Epithelial cell of alveolus of lung (primary cell): ENCODE data around the genes C20orf203 and C20orf144.

DNA sequence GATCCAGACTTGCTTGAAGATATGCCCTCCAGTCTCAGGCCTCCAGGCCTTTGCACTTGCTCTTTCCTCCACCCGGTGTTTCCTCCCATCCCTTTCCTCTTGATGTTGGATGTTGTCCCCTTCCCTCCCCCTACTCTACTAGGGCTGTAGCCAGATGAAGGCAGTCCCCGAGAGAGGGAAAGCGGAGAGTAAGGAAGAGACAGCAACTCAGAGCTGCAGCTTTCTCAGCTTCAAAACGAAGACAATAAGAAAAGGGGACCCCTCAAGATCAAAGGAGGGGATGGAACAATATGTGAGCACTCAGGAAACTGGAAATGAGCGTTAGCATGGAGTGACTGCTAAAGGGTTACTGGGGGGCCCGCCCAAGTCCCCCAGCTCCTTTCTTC is 592 bp upstream of the XKR7 start:
- RAMPAGE, long total RNA = no peak
- RRBS = no CpG with 5 or more reads among the region's 6 CpGs

DNA sequence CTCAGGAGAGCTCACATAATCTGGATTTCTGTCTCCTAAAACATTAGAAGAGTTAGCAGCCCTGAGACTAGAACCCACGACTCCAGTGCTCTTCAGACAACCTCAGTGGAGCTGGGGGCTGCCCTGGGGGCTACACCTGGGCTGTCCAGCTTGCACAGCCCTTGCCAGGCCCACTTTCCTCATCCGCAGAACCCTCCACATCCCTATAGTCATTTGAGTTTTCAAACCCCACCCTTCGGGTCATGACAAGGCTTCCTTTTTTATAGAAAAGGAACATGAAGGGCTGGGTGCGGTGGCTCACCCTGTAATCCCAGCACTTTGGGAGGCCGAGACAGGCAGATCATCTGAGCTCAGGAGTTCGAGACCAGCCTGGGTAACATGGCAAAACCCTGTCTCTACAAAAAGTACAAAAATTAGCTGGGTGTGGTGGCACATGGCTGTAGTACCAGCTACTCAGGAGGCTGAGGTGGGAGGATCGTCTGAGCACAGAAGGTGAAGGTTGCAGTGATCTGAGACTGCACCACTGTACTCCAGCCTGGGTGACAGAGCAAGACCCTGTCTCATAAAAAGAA is 5.1 kb downstream of the HCK start:
- RAMPAGE, long total RNA = no peak
- RRBS = no CpG with 5 or more reads among the region's 7 CpGs

GRCh38 chr20:32187970-32188617 is 19.4 kb downstream of the PLAGL2 start:
- RAMPAGE, long total RNA = no peak
- RRBS = no CpG with 5 or more reads among the region's 6 CpGs

- RAMPAGE, long total RNA = no peak
- RRBS = no CpG with 5 or more reads among the region's 6 CpGs
Observed at GRCh38 chr20:32206296-32206932, 1.1 kb downstream of the PLAGL2 start.

DNA sequence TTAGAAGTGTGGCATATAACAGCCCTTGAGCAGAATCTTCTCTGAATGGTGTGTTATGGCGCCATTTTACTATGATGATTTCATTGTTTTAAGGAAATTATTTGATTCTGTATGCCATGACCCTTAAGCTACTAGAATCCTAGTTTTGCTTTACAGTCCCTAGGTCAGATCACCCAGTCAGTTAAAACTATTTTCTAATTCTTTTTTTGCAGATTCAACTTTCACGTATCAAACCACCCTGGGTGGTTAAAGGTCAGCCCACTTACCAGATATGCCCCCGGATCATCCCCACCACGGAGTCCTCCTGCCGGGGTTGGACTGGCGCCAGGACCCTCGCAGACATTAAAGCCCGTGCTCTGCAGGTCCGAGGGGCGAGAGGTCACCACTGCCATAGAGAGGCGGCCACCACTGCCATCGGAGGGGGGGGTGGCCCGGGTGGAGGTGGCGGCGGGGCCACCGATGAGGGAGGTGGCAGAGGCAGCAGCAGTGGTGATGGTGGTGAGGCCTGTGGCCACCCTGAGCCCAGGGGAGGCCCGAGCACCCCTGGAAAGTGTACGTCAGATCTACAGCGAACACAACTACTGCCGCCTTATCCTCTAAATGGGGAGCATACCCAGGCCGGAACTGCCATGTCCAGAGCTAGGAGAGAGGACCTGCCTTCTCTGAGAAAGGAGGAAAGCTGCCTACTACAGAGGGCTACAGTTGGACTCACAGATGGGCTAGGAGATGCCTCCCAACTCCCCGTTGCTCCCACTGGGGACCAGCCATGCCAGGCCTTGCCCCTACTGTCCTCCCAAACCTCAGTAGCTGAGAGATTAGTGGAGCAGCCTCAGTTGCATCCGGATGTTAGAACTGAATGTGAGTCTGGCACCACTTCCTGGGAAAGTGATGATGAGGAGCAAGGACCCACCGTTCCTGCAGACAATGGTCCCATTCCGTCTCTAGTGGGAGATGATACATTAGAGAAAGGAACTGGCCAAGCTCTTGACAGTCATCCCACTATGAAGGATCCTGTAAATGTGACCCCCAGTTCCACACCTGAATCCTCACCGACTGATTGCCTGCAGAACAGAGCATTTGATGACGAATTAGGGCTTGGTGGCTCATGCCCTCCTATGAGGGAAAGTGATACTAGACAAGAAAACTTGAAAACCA is 76.5 kb downstream of the ASXL1 start:
- RAMPAGE, long total RNA = no peak
- RRBS = no CpG with 5 or more reads among the region's 27 CpGs

DNA sequence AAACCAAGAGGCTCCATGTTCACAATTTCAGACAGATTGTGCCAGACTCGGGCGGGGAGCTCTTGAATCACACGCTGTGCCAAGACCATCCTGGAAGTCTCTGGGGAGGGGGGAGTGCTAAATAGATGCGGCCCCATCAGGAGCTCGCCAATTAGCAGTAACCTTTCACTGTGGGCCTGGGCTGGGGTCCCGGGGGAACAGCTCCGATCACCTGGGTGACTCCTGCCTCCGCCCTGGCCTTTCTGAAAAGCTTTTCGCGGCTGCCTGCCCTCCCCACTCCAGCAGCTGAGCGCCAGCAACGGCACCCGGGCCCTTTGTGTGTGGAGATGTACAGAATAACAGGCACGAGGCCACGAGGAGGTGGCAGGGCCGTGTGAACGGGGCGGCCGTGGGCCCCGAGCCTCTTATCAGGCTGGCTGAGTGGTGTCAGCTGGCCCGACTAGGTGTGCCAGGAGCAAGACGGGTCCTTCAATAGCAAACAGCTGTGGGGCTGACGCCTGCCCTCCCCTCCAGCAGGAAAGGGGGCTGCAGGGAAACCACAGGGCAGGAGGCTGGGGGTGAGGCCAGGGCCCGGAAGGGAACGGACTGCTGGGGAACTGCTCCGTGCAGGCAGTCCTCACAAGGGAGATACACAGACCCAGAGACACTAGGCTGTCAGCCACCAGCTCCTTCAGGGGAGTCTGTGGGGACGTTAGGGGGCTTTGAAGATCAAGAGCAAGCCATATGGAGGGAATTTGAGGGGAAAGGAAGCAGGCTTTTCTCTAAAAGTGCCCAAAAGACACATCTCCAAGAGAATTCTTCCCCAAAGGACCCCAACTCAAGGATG is 56.8 kb downstream of the NOL4L start:
- RAMPAGE, long total RNA = no peak
- RRBS = no CpG with 5 or more reads among the region's 27 CpGs

DNA sequence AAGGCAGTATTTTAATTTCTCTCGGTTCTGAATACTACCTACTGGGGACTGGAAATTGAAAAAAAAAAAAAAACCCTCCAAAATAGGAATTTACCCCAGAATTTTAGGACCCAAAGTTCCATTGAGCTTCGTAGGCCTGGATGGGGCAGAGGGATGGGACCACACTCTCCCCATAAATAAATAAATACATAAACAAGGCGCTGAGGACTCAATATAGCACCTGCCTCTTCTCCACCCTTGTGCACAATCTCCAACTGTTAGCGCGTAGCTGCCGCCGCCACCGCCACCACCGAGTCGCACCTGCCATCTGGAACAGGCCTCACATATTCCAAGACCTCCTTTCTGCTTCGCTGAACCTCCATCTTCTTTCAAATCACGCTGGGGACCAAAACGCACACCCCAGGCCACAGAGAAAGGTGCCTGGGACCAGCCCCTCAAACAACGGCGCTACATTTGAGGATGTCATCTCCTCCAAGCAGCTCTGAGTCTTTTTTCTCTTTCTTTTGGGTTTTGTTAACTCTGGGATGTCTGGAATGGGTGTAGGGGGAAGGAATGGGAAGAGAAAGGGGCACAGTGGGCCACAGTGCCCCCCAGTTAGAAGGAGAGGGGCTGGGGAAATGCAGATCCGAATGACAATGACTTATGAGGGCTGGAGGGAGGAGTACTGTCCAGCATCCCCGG is 49.8 kb downstream of the NOL4L start:
- RAMPAGE, long total RNA = no peak
- RRBS = no CpG with 5 or more reads among the region's 17 CpGs

- RAMPAGE, long total RNA = no peak
- RRBS = no CpG with 5 or more reads among the region's 19 CpGs
Observed at GRCh38 chr20:32582022-32582693, 3.0 kb downstream of the NOL4L start.

GRCh38 chr20:32584355-32584517 is 897 bp downstream of the NOL4L start:
- RAMPAGE, long total RNA = no peak
- RRBS = 2% methylated on average over 4 of the region's 20 CpGs

GRCh38 chr20:32673912-32674186 is at the start of gene C20orf203:
Gene C20orf203, minus strand, starts transcription at chr20:32673941.
- RAMPAGE, long total RNA = no peak
- RRBS = no CpG with 5 or more reads among the region's 3 CpGs

DNA sequence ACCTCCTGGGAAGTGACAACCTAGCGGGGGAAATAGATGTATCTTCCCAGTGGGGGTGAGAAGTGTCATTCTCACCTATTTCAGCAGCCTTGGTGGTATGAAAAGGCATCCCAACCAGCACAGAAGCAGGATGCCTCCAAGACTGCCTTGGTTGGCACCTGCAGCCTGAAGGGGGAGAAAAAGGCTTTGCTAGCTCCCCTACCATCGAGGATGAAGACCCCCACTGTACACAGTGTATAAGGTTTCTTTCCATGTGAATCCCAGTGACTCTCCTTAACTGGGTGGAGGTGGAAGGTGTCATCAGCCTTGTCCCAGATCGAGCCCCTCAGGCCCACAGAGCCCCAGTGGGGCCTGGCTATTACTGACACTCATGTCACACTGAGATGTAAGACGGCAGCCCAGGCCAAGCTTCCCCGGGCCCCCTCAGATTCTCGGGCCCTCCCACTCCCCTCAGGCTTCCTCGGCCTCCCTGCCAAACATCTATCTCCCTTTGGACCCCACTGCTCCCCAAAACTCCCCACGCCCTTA is 802 bp downstream of the COMMD7 start:
- RAMPAGE, long total RNA = no peak
- RRBS = no CpG with 5 or more reads among the region's 8 CpGs

DNA sequence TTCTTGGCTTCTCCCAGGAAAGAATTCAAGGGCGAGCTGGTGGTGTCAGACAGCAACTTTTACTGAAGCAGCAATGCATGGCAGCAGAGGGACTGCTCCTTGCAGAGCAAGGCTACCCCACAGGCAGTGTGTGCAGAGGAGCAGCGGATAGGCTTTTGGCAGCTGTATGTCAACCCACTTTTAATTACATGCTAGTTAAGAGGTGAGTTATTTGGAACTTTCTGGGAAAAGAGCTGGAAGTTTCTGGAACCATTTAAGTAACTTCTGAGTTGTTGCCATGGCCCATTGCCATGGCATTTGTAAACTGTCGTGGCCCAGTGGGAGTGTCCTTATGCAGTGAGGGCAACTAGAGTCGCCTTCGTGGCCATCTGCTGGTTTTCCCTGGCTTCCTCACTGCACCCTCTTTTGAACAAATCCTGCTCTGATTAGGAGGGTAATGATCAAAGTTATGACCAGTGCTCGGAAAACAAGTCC is 34.0 kb downstream of the BPIFB4 start:
- RAMPAGE, long total RNA = no peak
- RRBS = no CpG with 5 or more reads among the region's 6 CpGs

- RAMPAGE, long total RNA = no peak
- RRBS = no CpG with 5 or more reads among the region's 6 CpGs
Observed at GRCh38 chr20:33167682-33168091, 272 bp upstream of the BPIFA2 start.

GRCh38 chr20:33373078-33373511 is 28.2 kb downstream of the CDK5RAP1 start:
- RAMPAGE, long total RNA = no peak
- RRBS = no CpG with 5 or more reads among the region's 3 CpGs

- RAMPAGE, long total RNA = no peak
- RRBS = no CpG with 5 or more reads among the region's 9 CpGs
Observed at GRCh38 chr20:33624304-33625137, 37.6 kb upstream of the C20orf144 start.

- RAMPAGE, long total RNA = no peak
- RRBS = no CpG with 5 or more reads among the region's 18 CpGs
Observed at GRCh38 chr20:33653005-33653986, 8.8 kb upstream of the C20orf144 start.

GRCh38 chr20:33659175-33659989 is 2.7 kb upstream of the C20orf144 start:
- RAMPAGE, long total RNA = no peak
- RRBS = 91% methylated on average over 8 of the region's 33 CpGs

DNA sequence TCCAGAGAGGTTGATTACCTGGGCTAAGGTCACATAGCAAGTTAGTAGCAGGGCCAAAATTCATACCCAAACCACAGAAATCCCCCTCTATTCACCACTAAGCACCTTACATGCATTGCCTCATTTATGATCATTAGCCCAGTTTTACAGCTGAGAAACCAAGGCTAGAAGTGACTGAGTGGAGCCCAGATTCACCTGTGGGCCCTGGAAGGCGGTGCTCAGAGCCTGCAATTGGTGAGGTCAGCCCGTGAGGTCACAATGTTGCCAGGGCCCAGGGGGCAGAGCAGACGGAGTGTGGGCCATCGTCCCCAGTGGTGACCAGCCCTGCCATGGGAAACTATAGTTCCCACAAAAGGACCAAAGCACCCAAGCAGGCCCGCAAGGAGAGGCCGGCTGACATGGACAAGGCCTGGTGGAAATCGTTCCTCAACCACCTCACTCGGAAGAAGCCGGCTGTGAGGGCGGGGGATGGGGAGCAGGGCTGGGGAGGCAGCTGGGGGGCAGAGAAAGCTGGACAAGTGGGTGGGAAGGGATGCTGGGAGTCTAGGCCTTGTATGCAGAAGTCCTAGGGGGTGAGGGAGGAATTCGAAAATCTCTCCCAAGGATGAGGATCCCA is at the start of gene C20orf144:
Gene C20orf144, plus strand, starts transcription at position 311 of the 616 bp plus-strand sequence.
- RAMPAGE, long total RNA = no peak
- RRBS = no CpG with 5 or more reads among the region's 11 CpGs

GRCh38 chr20:33848227-33848712 is 37.1 kb downstream of the CHMP4B start:
- RAMPAGE, long total RNA = no peak
- RRBS = no CpG with 5 or more reads among the region's 19 CpGs

- RAMPAGE, long total RNA = no peak
- RRBS = no CpG with 5 or more reads among the region's 8 CpGs
Observed at GRCh38 chr20:33857591-33857958, 46.4 kb downstream of the CHMP4B start.